Glomerular endothelial cell (primary cell): ENCODE measurements around a stretch of chr12.

DNA sequence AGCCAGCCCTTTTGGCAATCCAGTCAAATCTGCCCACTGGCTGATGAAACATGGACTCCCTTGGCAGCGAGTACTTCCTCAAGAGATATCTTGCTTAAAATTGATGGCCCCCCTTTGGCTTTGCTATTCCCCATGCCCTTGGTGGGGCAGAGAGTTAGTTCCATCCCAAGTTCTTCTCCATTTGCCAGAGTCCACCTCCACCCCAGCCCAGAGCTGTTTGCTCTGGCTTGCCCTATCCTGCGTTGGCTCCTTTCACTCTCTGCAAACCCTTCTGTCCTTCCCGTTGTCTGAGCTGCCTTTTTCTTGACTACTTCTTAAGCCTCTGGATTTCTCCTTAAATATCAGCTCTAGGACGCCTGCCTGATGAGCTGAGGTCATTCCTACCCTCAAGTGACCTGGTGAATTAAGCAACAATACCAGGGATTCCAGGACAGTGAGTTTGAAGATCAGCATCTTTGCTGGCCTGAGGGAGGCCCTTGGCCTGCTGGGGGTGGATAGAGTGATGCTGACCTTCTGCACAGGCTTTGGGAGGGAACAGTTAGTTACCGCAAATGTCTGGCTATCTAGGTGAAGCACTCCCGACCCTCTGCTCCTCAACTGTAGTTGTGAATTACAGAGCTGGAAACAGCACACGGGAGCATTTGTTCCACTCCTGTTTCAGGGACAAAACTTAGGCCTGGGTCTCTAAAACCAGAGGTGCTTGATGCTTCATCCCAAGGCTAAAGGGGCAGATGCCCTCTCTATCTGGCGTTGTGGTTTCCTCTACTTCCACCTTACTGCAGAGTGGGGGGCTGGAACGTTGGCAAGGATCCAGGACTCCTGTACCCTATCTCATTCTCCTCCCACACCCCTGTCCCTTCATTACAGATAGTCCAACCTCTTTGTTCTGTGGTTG is 212.1 kb downstream of the CACNA1C start:
- RAMPAGE, long total RNA: no peak

DNA sequence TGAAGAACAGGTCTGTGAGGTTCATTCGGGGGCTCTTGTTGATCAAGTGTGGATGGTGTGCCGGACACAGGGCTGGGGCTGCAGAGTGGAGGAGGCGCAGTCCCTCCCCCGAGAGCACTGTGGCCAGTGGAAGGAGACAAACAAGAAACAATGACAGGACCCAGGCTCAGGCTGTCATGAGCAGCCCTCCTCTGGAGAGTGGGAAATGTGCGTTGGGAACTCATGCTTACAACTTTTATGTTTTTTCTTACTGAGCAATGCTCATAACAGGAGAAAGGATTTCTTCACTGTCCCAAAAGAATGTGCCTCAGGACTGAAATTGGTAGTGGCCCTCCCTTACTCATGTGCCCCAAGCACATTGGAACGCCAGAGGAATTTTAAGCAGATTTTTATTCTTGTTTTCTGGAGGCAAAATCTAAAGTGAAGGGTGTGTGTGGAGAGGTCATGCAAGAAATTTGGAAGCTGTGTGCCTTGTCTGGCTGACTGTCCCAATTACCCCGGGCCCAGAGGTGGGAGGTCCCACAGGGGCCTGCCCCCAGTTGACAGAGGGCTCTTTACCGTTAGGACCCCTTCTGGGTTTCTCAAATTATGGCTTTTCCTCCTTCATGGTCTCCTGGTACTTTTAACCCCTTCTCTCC is 233.9 kb downstream of the CACNA1C start:
- RAMPAGE, long total RNA: no peak

- RAMPAGE, long total RNA: no peak
Observed at GRCh38 chr12:2301977-2302323, 249.2 kb downstream of the CACNA1C start.

GRCh38 chr12:2335452-2336268 is 282.9 kb downstream of the CACNA1C start:
- RAMPAGE, long total RNA: no peak

GRCh38 chr12:2457823-2458623 is 336.7 kb upstream of the FKBP4 start:
- RAMPAGE, long total RNA: no peak

- RAMPAGE, long total RNA: no peak
Observed at GRCh38 chr12:2640473-2641220, 154.1 kb upstream of the FKBP4 start.

- RAMPAGE, long total RNA: no peak
Observed at GRCh38 chr12:2798263-2799318, 3.8 kb downstream of the FKBP4 start.

DNA sequence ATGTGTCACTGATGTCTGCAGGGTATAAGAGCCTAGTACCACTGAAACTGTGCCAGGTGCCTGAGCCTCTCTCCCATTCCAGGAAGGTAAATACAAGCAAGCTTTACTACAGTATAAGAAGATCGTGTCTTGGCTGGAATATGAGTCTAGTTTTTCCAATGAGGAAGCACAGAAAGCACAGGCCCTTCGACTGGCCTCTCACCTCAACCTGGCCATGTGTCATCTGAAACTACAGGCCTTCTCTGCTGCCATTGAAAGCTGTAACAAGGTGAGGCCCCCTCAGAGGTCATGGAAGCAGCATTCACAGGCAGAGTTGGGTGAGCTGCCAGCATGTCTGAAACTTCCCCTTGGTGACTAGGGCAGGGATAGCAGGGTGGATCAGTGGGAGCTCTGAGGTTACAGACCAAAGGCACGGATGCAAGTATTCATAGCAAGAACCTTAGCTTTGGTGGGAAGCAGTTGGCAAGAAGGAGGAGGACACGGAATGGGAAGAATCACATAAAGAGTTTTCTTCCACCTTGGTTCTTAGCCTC is 5.6 kb downstream of the FKBP4 start:
- RAMPAGE, long total RNA: no peak

GRCh38 chr12:2833758-2834372 is 970 bp downstream of the NRIP2 start:
- RAMPAGE, long total RNA: no peak

GRCh38 chr12:2854883-2855633 is 1.8 kb downstream of the TEX52 start:
- RAMPAGE, long total RNA: no peak

- RAMPAGE, long total RNA: no peak
Observed at GRCh38 chr12:3003581-3004242, 44.5 kb downstream of the TEAD4 start.

DNA sequence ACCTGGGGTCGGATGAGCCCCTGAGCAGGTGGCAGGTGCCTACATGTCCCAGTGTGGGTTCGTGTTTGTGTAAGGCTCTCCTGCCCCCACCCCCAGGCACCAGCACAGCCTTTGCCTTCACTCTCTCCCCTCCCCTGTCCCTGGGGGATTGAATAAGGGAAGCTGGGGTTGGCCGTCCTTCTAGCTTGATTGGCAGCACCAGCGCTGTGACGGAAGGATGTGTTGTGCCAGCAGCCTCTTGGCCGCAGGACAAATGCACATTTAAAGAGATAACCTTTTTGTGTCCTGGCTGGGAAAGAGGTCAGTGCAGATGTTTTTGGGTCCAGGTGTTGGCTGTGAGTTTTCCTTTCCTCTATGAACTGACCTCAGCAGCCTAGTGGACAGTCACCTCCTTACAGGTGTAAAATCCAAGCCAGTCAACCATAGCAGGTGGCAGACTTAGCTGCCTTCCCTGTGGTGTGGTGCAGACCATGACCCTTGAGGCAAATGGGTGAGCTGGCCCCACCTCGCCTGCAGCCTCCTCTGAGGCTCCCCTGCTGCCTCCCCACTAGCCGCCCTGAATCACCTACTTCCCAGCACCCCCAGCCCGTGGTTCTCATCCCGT is 34.6 kb upstream of the TSPAN9 start:
- RAMPAGE, long total RNA: no peak

GRCh38 chr12:3086740-3087300 is 9.6 kb downstream of the TSPAN9 start:
- RAMPAGE, long total RNA: no peak

DNA sequence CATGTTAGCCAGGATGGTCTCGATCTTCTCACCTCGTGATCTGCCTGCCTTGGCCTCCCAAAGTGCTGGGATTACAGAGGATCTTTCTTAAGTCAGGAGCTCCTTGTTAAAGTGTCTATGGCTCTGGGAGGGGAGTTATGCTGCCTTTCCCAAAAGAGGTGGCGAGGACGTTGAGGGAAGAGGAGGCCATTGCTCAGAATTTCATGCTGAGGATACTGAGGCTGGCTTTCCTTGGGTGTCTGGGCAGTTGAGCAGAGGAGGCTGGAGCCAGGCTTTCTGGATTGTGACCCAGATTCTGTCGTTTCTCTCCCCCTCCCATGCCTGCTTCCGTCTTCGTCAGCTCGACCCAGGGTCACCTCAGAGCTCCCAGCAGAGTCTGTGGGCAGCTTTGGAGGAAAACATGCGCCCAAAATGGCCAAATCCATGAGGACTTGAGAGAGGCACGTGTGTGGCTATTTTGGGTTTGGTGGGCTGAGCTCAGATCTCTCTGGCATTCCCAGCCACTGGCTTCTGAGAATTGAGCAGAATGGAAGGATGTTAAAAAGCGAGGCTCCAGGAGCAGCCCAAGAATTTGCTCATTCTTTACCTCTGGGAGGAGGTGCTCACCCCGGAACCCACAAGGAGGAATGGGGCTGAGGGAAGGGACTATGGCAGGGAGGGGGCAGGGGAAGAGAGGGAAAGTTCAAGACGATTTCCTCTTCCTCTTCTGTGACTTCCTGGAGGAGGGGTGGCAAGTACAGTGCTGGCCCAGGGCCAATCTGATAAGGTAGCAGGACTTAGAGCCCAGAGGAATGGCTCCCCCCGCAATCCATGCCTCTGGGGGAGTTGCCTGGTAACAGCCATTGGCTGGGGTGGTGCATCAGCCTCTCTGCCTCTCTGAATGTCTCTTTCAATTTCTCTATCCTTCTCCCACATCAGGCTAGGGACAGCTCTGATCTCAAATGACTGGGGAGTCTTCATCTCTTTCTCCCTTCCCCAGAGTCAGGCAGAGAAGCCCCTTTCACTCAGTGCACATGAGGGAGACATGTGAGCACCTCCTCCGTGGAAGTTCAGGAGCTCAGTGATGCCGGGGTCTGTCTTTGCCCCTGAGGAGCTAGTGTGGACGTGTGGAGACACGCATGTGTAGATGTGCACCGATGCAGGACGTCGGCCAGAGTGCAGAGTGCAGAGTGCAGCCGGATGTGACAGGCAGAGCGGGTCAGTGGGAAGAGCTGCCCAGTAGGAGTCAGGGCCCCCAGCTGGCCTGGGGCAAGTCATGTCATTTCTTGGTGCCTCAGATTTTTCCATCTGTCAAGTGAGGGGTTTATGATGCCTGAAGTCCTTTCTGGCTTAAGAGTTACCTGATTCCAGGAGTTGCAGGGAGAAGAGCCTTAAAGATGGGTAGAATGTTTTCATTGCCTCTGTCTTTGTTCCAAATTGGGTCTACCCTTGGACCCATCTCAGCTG is 20.2 kb downstream of the TSPAN9 start:
- RAMPAGE, long total RNA: no peak

- RAMPAGE, long total RNA: no peak
Observed at GRCh38 chr12:3122970-3123401, 45.8 kb downstream of the TSPAN9 start.

DNA sequence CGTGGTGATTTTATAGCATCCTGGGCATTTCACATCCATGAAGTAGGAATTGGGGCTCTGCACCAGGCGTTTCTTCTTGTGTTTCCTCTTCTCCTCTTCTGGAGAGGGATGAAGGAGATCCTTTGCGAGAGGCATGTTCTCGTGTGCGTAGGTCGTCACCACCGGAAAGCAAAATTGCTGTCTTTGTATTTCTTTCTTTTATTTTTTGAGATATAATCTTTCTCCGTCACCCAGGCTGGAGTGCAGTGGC is 134.5 kb downstream of the TSPAN9 start:
- RAMPAGE, long total RNA: no peak

DNA sequence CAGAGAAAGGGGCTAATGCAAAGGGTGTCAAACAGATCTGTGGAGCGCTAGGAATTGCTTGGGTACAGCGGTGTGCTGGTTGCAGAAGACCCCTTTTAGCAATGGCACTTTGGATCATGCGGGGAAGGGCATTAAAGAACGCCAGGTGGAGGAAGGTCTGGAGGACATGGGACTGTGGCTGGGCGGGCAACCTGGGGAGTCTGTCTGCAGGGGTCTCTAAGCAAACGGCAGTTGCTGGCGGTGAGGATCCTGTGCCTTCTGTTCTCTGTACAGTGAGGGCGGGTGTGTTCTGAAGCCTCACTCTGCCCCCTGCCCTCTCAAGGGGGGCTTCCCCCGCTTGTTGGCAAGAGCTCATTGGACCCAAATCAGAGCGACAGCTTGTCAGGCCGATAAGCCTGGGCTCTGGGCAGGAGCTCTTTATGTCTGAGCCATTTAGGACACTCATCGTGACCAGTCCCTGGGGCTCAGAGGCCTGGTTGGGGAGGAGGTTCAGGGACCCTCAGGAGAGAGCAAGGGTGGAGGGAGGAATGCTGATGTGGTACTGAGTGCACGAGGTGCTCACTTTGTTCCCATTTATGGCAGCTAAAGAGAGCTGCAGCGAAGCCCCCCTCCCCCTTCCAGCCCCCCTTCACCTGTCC is 136.0 kb downstream of the TSPAN9 start:
- RAMPAGE, long total RNA: no peak

DNA sequence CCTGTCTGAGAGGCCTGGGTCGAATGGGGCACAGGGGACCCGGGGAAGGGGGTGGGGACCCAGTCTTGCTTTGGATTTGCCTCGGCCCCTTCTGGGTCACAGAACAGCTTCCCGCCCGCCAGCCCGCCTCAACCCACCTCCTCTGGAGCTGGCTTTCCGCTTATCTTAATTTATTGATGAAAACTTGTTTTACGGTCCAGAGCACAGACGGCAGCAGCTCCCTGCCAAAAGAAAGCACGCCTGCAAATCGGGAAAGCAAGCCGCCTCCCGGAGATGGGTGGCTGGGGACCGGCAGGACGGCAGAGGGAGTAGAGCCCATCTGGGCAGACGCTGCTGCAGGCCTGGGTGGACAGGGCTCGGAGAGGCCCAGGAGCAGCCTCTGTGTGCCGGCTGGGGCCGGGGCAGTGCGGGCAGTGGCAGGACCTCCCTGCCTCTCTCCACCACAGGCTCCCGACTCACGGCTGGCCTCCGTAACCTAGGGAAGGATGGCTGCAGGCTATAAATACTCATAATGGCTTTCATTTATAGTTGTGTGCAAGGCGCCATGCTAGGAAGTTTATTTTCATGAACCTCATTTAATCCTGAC is 187.1 kb downstream of the TSPAN9 start:
- RAMPAGE, long total RNA: no peak

- RAMPAGE, long total RNA: no peak
Observed at GRCh38 chr12:3726309-3726839, 26.5 kb downstream of the CRACR2A start.

GRCh38 chr12:3728057-3729147 is 24.5 kb downstream of the CRACR2A start:
- RAMPAGE, long total RNA: no peak